Esophagus muscularis mucosa (tissue), 4 donors: ENCODE measurements around a stretch of chr2.

DNA sequence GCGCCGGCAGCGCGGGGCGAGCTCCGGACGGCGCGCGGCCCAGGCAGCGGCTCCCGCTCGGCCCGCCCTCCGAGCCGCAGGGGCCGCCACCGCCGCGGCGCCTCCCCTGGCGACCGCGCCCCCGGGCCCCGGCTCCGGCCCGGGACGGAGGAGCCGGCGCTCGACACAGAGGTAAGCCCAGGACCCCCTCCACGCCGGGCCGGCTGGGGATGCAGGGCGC is 169 bp downstream of the SPATS2L start:
- PRO-cap, result no peak
- RAMPAGE, long total RNA, 4 experiments, result start-site peak on the plus strand in 4 of 4 experiments, centred at positions 110 to 125 of the sequence, 100 to 387 reads per replicate

GRCh38 chr2:200655669-200656053 is 69.8 kb downstream of the AOX1 start:
- PRO-cap, result no peak
- RAMPAGE, long total RNA, 4 experiments, result no peak in any of the 4 experiments

GRCh38 chr2:200659009-200659460 is 73.2 kb downstream of the AOX1 start:
- PRO-cap, result no peak
- RAMPAGE, long total RNA, 4 experiments, result no peak in any of the 4 experiments

- PRO-cap, result no peak
- RAMPAGE, long total RNA, 4 experiments, result no peak in any of the 4 experiments
Observed at GRCh38 chr2:200815295-200815697, 3.6 kb downstream of the BZW1 start.

DNA sequence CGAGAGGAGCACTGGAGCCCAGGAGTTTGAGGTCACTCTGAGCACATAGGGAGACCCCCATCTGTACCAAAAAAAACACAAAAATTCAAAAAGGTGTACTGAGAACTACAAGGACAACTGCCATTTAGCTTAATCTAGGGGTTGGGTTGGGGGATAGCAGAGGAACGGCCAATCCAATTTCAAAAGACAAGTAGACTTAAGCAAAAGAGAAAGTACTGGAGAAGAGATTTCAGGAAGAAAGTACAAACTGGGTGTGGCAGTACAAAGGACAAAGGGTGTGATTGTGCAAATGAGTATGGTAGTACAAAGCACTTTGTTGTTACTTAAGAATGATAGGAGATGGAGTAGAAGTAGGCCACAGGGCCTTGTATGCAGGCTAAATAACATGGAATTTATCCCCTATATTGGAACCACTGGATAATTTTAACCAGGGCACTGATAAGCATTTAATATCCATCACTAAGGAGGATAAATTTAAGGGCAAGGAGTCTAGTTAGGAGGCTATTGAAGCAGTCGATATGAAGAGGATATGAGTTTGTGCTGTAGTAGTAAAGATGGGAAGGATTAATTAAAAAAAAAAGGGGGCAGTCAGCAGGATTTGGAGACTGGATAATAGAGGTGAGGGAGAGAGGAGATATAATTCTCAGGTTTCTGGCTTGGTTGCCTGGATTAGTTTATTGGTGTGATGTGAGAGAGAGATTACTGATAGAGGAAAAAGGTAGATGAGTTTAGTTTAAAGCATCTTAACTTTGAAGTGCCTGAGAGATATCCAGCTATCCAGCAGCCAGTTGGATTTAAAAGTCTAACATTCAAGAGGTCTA is 4.8 kb upstream of the ORC2 start:
- PRO-cap, result no peak
- RAMPAGE, long total RNA, 4 experiments, result no peak in any of the 4 experiments

DNA sequence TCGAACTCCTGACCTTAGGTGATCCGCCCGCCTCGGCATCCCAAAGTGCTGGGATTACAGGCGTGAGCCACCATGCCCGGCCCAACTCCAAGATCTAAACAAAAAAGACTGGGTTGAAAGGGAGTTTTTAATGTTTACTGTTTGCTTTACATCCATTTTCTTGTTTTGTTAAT is 1.9 kb downstream of the CFLAR start:
- PRO-cap, result no peak
- RAMPAGE, long total RNA, 4 experiments, result no peak in any of the 4 experiments

DNA sequence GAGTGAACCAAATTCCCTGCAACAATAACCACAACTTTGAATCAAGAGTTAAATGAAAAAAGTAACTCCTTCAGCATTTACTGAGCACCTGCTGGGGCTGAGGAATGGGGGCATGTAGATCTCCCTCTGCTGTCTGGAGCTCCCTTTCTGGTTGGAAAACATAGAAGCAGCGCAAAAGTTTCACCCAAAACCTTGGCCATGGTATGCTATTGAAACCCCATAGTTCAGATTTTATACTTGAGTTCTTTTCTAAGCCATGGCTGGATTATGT is 4.9 kb downstream of the CFLAR start:
- PRO-cap, result no peak
- RAMPAGE, long total RNA, 4 experiments, result no peak in any of the 4 experiments

- PRO-cap, result no peak
- RAMPAGE, long total RNA, 4 experiments, result no peak in any of the 4 experiments
Observed at GRCh38 chr2:201140003-201140609, 24.1 kb downstream of the CFLAR start.

DNA sequence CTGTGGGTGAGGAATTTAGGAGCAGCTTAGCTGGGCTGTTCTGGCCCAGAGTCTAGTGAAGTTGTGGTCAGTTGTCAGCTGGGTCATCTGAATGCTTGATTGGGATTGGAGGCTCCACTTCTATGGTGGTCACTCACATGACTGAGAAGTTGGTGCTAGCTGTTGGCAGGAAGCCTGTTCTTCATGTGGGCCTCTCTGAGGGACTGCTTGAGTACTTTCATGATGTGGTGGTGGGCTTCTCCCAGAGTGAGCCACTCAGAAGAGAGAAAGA is 23.2 kb upstream of the CASP10 start:
- PRO-cap, result no peak
- RAMPAGE, long total RNA, 4 experiments, result no peak in any of the 4 experiments

DNA sequence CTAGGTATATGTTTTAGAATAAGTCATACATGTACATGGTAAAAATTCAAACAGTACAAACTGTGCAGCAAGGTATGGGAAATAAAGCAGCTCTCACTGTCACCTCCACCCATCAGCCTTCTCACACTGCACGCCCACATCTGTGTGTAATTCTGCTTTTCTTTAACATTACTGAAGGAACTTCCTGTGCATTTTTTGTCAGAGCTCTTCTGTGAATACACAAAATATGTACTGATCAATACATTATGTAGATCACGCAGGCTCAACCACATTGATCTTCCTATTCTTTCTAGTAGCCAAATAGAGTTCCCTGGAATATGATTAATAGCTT is 3.5 kb downstream of the CASP8 start:
- PRO-cap, result no peak
- RAMPAGE, long total RNA, 4 experiments, result no peak in any of the 4 experiments

DNA sequence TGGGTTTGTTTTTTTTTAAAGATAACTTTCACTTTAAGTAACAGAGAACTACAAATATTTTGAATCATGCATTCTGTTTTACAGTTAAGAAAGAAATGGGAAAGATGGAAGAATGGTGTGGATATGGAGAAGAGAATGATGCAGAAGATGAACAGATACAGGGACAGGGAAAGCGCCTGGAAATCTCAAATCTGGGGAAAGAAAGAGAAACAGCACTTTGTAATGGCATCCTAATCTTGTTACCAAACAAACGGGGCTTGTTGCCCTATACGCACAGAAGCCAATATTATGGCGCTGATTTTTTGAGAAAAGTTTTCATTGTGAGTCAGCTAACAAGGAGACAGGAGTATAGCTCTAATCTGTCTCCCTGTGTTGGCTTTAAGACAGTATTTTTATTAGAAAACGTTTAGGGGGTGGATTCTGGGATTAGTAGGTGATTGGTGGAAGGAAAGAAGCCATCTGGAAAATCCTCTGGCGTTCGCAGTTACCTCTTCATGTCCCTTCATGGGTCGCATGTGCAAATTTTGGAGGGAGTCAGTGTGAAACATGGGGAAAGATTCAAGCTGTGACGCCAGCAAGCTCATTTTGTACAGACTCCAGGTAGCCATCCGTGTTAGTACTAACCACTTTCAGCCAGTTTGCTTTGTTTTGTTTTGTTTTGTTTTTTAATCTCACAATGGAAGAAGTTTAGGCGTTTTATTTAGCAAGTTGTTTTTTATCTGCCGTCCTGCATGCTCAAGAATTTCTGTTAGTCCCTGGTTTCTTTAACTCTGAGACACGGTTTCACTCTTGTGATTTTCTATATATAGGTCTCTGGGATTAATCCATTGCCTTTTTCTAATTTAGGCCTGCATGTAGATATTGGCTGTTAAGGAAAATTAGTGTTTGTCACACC is 742 bp upstream of the TMEM237 start:
- PRO-cap, result bidirectional peak, plus-strand start at position 484 of the sequence, minus-strand start at position 366 of the sequence; unidirectional peak, minus-strand start at position 517 of the sequence
- RAMPAGE, long total RNA, 4 experiments, result no peak in any of the 4 experiments

DNA sequence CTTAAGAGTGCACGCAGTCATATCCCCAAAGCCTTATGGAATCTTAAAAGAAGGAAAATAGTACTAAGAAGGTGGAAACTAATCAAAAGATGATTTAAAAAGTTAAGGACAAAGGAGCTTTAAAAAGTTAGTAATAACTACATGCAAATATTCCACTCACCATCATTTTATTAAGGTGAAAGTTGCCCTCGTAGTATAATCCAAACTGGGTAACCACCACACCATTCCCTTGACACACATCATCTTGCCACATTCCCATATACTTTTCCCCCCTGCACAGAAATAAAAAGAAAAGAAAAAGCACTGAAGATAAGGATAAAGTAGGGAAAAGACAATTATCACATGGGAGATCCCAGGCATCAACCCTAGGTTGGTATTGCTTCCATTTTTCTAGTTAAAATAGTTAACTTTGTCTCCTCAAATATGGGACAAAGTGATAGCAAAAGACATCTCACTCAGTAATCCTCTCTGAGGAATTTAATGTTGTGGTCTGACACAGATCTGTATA is 24.8 kb upstream of the MPP4 start:
- PRO-cap, result no peak
- RAMPAGE, long total RNA, 4 experiments, result no peak in any of the 4 experiments

GRCh38 chr2:201858679-201859342 is 52.5 kb downstream of the CDK15 start:
- PRO-cap, result no peak
- RAMPAGE, long total RNA, 4 experiments, result no peak in any of the 4 experiments

DNA sequence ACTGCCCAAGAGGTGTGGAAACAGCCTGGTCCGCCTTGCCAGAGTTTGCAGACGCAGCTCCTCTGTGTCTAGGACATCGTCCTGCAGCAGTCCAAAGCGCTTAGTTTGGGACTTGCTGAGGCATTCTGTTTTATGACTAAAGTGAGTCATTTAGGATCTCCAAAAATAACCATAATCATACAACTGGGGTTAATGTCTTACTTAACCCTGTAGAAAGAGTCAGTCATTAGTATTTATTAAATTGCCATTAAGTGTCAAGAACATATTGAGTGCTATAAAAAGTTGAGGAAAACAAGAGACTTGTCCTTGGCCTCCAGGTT is 74.8 kb downstream of the CDK15 start:
- PRO-cap, result no peak
- RAMPAGE, long total RNA, 4 experiments, result no peak in any of the 4 experiments

GRCh38 chr2:201972592-201973436 is 60.8 kb upstream of the FZD7 start:
- PRO-cap, result no peak
- RAMPAGE, long total RNA, 4 experiments, result no peak in any of the 4 experiments

- PRO-cap, result no peak
- RAMPAGE, long total RNA, 4 experiments, result no peak in any of the 4 experiments
Observed at GRCh38 chr2:201985002-201985903, 48.4 kb upstream of the FZD7 start.

- PRO-cap, result unidirectional peak, plus-strand start at chr2:202032371; bidirectional peak, plus-strand start at chr2:202032658, minus-strand start at chr2:202032402
- RAMPAGE, long total RNA, 4 experiments, result no peak in any of the 4 experiments
Observed at GRCh38 chr2:202031980-202032496, 1.6 kb upstream of the FZD7 start.

GRCh38 chr2:202035477-202036506 is 2.1 kb downstream of the FZD7 start:
- PRO-cap, result bidirectional peak, plus-strand start at chr2:202035849, minus-strand start at chr2:202035571
- RAMPAGE, long total RNA, 4 experiments, result no peak in any of the 4 experiments

DNA sequence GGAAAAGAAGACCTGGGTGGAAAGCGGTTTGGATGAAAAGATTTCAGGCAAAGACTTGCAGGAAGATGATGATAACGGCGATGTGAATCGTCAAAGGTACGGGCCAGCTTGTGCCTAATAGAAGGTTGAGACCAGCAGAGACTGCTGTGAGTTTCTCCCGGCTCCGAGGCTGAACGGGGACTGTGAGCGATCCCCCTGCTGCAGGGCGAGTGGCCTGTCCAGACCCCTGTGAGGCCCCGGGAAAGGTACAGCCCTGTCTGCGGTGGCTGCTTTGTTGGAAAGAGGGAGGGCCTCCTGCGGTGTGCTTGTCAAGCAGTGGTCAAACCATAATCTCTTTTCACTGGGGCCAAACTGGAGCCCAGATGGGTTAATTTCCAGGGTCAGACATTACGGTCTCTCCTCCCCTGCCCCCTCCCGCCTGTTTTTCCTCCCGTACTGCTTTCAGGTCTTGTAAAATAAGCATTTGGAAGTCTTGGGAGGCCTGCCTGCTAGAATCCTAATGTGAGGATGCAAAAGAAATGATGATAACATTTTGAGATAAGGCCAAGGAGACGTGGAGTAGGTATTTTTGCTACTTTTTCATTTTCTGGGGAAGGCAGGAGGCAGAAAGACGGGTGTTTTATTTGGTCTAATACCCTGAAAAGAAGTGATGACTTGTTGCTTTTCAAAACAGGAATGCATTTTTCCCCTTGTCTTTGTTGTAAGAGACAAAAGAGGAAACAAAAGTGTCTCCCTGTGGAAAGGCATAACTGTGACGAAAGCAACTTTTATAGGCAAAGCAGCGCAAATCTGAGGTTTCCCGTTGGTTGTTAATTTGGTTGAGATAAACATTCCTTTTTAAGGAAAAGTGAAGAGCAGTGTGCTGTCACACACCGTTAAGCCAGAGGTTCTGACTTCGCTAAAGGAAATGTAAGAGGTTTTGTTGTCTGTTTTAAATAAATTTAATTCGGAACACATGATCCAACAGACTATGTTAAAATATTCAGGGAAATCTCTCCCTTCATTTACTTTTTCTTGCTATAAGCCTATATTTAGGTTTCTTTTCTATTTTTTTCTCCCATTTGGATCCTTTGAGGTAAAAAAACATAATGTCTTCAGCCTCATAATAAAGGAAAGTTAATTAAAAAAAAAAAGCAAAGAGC is 3.3 kb downstream of the FZD7 start:
- PRO-cap, result bidirectional peak, plus-strand start at position 340 of the sequence, minus-strand start at position 230 of the sequence; bidirectional peak, plus-strand start at position 851 of the sequence, minus-strand start at position 762 of the sequence
- RAMPAGE, long total RNA, 4 experiments, result no peak in any of the 4 experiments

DNA sequence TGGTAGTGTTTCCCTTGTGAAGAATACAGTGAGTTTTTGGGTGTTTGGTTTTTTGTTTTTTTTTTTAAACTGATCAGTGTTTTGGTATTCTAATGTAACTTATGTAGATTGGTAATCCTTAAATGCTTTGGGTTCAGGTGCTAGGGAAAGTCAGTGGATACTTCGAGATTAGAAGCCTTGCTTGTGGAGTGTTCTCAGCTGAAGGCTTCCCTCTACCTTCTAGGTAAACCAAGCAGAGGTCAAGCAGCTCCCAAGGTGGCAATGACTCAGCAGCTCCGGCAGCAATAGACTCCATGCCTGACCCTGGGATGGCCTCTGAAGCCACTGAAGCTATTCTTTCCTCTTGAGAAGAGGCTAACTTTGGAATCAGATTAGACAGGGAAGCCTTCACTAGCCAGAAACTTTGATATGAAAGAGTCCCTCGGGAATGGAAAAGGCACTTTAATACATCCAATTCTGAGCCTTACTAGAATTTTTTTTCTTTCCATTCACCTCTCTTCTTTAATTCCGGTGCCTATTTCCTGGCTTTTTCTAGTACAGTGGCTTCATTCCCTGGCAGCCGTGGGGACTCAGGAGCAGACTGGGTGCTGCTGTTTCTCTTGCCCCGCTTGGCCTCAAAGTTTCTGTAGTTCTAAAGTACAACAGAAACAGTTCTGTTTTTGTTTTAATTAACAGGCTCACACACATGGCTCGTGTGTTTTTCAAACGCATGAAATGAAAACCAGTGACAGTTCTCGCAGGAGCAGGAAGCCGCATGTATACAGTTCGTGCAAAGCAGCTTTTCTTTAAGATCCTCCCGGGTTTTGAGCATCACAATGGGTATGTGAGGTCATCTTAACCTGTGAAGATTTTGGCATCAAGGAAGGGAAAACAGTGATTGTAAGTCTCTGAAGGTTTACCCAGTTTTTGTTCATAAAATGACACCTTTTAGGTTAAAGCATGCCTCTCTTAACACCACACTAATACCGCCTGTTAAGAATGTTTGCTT is 5.5 kb downstream of the FZD7 start:
- PRO-cap, result no peak
- RAMPAGE, long total RNA, 4 experiments, result no peak in any of the 4 experiments